Prostate gland (tissue), 2 donors: ENCODE data around the genes TCTN1, MYL2 and SH2B3.

GRCh38 chr12:110250361-110250749 lies 30.7 kb upstream of the ATP2A2 start:
- PRO-cap = no peak
- RAMPAGE, long total RNA, 2 experiments = no peak in any of the 2 experiments

DNA sequence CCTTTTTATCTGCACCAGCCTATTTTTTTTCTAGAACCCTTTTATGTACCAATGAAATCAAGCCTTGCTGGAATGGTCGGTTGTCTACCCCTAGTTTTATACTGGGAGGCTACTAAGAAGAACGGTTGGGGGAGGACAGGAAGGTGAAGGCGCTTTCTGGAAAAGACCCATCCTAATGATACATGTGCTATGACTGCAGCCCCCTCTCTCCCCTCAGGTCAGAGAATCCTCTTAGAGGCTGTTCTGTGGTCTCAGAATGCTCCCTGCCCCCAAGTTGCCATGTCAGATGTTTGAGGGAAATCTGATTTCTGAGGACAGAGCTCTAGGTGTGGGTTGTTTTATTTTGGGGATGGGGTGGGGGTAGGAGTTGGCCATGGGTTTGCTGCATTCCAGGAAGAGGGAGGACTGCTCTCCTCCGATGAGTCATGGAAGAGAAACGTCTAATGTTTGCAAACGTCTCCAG lies 11.7 kb upstream of the ATP2A2 start:
- PRO-cap = no peak
- RAMPAGE, long total RNA, 2 experiments = no peak in any of the 2 experiments

- PRO-cap = no peak
- RAMPAGE, long total RNA, 2 experiments = no peak in any of the 2 experiments
Measured at GRCh38 chr12:110269811-110270258, 11.2 kb upstream of the ATP2A2 start.

- PRO-cap = no peak
- RAMPAGE, long total RNA, 2 experiments = no peak in any of the 2 experiments
Measured at GRCh38 chr12:110342099-110342865, 61.2 kb downstream of the ANAPC7 start.

- PRO-cap = no peak
- RAMPAGE, long total RNA, 2 experiments = no peak in any of the 2 experiments
Measured at GRCh38 chr12:110343085-110343938, 60.2 kb downstream of the ANAPC7 start.

- PRO-cap = bidirectional peak, plus-strand start at chr12:110370869, minus-strand start at chr12:110370683
- RAMPAGE, long total RNA, 2 experiments = start-site peak on the minus strand in 1 of 2 experiments, at chr12:110370855-110370953 at its widest, 11 reads per replicate
Measured at GRCh38 chr12:110370122-110371053, 33.1 kb downstream of the ANAPC7 start.

DNA sequence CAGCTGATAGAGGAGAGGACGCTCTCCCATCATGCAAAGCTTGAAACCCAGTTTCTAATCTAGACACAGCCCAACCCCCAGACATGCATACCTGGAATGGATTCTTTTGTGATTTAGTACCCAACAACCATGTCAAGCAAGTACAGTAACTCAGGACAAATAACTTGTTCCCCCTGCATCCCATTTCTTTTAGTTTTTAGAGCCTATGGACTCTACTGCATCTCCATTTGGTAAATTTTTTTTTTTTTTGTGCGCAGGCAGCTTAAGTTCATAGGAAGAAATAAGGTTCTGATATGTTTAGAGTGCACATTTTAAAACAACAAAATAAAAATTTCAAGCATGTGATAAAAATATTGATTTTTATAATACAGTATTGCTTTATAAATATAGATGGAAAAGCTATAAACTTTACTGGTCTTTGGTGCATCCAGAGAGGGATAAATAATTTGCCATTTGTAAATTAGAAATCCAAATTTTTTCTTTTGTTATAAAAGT lies 31.8 kb downstream of the RAD9B start:
- PRO-cap = no peak
- RAMPAGE, long total RNA, 2 experiments = no peak in any of the 2 experiments

DNA sequence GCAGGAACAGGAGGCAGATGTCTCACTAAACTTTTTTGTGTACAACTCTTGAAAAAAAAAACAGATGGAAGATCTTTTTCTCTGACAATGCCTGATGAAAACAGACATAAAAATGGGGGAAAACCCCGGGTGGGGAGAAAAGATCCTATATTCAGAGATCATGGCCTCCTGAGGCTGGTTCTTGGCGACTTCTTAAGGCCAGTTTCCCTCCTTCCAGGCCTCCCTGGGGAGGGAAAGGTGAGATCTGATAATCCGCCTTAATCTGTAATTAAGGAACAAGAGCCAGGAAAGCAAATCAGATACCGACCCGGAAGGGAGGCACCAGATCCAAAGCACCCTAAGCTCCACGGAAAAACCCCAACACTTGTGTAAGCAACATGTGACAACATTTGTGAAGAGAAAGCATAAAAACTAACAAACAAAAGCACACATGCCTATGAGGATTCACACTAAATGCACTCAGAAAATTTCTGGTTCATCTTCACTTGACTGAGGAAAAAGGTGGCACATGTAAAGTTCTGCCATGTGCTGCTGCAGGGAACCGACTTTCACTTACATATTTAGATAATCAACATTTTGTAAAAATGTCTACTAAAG lies 40.3 kb downstream of the PPTC7 start:
- PRO-cap = unidirectional peak, plus-strand start at position 427 of the sequence
- RAMPAGE, long total RNA, 2 experiments = no peak in any of the 2 experiments

GRCh38 chr12:110582222-110583186 lies 614 bp downstream of the PPTC7 start:
- PRO-cap = bidirectional peak, plus-strand start at chr12:110582814, minus-strand start at chr12:110582734
- RAMPAGE, long total RNA, 2 experiments = no peak in any of the 2 experiments

- PRO-cap = bidirectional peak, plus-strand start at chr12:110614123, minus-strand start at chr12:110613987
- RAMPAGE, long total RNA, 2 experiments = start-site peak on the plus strand in 2 of 2 experiments, at chr12:110614125-110614178 at its widest, 1,094 to 1,606 reads per replicate
Measured at GRCh38 chr12:110613757-110614829, at the start of gene TCTN1. TSS of gene TCTN1 (plus strand) at chr12:110614129.

DNA sequence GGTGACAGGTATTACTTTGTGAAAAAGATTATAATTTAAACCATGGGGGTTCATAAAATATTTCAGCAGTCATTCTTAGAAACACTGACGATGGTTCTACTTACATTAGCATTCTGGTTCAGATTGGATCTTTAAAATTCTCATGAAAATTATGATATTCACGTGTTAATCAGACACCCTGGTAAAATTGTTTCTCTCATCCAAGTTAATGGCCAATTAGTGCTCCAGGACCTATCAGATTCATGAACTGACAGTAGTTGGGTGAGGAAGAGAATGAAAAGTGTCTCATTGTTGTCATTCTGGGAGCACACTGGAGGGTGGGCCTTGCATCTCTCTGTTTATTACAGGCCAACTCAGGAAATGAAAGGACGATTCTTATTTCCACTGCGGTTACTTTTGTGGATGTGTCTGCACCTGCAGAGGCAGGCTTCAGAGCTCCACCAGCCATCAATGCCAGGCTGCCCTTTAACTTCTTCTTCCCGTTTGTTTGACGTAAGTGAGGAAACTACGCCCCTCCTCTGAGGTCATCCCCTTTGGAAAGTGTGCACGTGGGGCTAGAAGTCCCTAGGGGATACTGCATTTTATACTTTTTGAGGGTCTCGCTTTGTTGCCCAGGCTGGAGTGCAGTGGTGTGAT lies 33.6 kb downstream of the TCTN1 start:
- PRO-cap = no peak
- RAMPAGE, long total RNA, 2 experiments = no peak in any of the 2 experiments

DNA sequence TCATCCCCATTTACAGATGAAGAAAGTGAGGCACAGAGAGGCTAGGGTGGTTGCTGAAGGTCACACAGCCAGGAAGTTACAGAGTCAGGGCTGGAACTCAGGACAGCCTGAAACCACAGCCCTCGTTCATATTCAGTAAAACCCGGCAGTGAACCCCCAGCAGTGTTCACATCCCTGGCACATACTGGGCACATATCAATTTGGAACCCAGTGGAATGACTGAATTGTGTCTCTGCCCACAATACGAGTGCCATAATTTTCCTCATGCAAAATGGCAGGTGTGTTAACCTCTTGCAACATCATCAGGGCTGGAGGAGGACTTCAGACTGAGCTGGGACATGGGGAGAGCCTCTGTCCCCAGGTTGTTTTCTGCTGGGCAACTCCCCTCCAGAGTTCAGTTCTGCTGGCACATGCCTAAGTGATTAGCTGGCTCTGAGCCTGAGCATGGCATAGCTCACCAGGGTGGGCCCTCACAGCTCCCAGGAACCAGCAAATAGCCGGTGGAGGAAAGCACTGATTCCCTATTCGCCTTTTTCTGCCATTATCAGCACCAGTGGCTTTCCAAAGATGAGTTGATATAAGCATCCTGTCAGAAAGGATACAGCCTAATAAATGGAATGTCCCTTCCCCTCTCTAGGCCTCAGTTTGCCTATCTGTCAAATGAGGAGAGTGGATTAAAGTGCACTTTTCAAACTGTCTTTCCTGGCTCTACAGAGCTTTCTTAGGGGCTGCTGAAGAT lies 2.2 kb upstream of the PPP1CC start:
- PRO-cap = no peak
- RAMPAGE, long total RNA, 2 experiments = no peak in any of the 2 experiments

DNA sequence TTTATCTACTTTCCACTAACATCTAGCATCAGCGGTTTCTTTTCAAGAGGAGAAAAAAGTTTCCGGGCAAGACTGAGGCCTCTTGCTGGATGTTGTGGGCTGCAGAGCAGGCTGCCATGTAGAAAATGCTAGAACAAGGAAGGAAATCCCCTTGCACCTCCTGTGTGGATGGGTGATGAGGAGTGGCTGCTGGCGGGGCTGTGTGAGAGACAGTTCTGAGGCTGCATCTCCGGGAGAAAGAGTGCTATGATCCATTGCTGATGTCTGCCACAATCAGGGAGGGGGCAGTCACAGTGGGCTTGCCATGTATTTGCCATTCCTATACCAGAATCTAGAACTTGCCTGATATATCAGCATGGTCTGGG lies 37.8 kb upstream of the PPP1CC start:
- PRO-cap = no peak
- RAMPAGE, long total RNA, 2 experiments = no peak in any of the 2 experiments

- PRO-cap = no peak
- RAMPAGE, long total RNA, 2 experiments = no peak in any of the 2 experiments
Measured at GRCh38 chr12:110827014-110827428, 19.8 kb upstream of the CCDC63 start.

DNA sequence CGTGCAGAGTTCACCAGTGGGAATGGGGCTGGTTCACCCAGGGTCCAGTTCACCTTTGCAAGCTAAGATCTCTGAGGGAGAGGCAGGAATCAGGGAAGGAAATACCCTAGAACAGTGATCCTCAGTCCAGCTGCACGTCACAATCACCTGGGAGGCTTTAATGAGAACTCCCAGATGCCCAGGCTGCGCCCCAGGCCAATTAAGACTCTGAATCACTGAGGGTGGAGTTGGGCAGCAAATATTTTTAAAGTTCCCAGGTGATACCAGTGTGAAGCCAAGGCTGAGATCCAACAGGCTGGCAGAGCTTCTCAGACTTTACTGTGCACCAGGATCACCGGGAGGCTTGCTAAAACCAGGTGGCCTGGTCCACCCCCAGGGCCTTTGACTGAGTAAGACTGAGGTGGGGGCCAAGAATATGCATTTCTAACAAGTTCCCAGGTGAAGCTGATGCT lies 23.8 kb downstream of the MYL2 start:
- PRO-cap = bidirectional peak, plus-strand start at position 269 of the sequence, minus-strand start at position 159 of the sequence
- RAMPAGE, long total RNA, 2 experiments = no peak in any of the 2 experiments

- PRO-cap = no peak
- RAMPAGE, long total RNA, 2 experiments = start-site peak on the minus strand in 1 of 2 experiments, at chr12:110920578-110920584 at its widest, 414 reads per replicate
Measured at GRCh38 chr12:110920511-110920867, at the start of gene MYL2. TSS of gene MYL2 (minus strand) at chr12:110920579.

DNA sequence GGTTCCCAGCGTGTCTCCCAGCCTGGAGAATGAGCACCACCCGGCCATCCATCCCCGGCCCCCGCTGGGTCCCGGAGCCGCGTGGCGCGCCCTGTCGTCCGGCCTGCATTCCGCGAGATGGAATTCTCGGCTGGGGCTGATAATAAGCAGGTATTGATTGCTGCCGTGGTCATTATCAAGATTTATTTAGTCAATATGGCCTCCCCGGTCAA lies 13.0 kb downstream of the CUX2 start:
- PRO-cap = no peak
- RAMPAGE, long total RNA, 2 experiments = no peak in any of the 2 experiments

- PRO-cap = no peak
- RAMPAGE, long total RNA, 2 experiments = no peak in any of the 2 experiments
Measured at GRCh38 chr12:111107640-111108069, 73.7 kb downstream of the CUX2 start.

DNA sequence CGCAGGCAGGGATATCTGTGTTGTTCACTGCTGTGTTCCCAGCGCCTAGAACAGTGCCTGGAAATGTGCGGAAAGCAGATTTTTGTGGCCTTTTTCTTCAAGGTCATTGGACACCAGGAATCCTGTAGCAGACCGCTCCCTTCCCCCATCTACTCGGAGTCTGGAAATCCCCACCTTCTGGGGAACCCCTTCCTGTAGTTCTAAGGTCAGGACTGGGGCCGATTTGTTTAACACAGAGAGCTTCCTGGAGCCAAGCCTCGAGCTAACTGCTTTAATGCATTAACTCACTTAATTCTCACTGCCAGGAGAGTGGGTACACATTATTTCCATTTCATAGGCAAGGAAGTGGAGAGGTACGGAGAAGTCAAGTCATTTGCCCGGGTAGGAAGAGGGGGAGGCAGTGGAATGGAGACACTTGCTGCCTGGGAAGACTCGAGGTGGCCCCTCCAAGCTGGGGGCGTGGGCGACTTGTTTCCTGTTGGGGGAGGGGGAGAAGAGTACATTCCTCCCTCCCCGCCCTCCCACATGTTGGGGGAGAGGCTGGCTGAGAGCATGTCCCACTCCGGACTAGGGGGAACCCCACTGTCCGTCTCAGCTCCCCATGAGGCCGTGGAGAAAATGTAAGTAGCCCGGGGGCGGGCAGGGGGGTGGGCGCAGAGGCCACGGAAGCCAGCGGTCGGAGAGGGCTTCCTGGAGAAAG lies 1.1 kb upstream of the SH2B3 start:
- PRO-cap = no peak
- RAMPAGE, long total RNA, 2 experiments = no peak in any of the 2 experiments

DNA sequence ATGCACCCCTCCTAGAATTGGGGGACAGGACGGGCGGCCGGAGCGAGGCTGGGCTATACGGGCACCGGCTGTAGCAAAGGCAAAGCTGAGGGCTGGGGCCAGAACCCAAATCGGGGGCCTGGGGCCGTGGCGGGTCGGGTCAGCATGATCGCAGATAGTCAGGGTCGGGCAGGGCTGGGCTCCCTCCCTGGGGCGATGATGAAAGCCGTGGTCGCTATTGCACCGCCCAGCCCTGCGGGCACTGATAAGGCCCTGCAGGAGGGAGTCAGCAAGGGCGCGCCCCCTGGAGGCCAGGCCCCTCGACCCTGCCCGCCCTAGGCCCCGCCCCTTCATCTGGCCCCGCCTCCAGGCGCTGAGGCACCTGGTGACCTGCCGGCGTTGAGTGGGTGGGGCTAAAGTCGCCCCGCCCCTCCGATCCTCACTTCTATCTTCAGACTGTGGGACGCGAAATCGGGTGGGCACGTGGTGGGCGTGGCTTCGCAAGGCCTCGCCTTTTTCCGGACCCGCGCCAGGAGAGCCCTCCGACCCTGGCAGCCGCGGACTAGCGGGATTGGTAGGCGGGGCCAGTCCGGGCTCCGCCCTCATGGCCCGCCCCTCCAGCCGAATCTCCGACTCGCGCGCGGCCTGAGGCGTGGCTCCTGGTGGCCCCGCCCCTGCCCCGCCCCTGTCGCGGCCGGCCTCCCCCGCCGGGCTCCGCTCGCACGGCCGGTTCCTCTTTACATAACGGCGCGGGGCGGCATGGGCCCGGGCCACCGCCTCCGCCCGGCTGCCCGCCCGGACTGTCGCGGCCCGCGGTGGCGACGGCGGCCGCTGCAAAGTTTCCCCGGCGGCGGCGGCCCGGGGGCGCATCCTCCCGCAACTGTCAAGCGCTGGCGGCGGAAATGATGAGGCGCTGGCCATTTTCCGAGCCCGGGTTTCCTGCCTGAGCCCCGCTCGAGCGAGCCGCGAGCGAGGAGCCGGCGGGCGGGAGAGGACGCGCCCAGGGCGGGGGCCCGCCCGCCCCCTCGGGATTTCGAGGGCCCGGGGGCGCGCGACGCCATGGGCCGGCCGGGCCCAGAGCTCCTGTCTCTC lies at the start of gene SH2B3:
Gene SH2B3, plus strand, starts transcription at position 719 of the 1,071 bp plus-strand sequence.
- PRO-cap = unidirectional peak, minus-strand start at position 219 of the sequence; bidirectional peak, plus-strand start at position 723 of the sequence, minus-strand start at position 543 of the sequence; unidirectional peak, plus-strand start at position 925 of the sequence; unidirectional peak, plus-strand start at position 947 of the sequence
- RAMPAGE, long total RNA, 2 experiments = no peak in any of the 2 experiments